RPMI7951 (cell line): ENCODE results near the gene TTC38.

DNA sequence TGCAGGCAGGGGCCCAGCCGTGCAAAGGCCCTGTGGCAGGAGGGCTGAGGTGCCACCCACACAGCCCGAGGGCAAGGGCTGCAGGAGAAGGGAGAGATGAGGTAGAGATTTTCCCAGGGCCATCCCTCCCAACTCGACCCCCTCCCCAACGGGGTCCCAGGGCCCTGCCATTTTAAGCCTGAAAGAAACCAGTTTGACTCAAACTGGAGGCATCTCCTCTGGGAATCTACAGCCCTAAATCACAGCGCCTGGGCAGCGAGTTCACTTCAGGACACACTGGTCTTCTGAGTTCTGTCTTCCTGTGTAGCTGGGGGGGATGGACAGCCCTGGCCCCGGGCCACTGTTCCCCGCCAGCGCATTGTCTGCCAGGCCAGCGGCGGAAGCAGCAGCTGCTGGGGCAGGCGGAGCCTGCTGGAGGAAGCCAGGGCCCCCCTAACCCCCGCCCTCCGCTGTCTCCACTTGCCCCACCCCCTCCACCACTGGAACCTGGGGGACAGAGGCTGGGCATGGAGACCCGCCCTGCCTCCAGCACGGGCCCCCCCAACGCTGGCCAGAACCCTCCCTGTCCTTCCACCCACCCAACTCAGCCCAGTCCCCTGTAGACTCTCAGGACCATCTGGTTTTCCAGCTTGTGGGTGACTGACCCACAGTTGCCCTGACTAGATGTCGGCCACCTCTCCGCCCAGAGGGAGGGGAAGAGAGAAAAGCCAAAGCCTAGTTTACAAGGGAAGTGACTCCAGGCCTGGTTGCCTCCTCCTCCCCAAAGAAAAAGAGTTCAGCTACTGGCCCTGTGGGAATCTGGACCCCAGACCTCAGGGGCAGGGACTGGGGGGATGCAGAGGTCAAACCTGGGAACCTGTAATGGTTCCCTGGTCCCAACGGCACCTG, 20.5 kb upstream of the WNT7B start:
- RAMPAGE, long total RNA: no peak

DNA sequence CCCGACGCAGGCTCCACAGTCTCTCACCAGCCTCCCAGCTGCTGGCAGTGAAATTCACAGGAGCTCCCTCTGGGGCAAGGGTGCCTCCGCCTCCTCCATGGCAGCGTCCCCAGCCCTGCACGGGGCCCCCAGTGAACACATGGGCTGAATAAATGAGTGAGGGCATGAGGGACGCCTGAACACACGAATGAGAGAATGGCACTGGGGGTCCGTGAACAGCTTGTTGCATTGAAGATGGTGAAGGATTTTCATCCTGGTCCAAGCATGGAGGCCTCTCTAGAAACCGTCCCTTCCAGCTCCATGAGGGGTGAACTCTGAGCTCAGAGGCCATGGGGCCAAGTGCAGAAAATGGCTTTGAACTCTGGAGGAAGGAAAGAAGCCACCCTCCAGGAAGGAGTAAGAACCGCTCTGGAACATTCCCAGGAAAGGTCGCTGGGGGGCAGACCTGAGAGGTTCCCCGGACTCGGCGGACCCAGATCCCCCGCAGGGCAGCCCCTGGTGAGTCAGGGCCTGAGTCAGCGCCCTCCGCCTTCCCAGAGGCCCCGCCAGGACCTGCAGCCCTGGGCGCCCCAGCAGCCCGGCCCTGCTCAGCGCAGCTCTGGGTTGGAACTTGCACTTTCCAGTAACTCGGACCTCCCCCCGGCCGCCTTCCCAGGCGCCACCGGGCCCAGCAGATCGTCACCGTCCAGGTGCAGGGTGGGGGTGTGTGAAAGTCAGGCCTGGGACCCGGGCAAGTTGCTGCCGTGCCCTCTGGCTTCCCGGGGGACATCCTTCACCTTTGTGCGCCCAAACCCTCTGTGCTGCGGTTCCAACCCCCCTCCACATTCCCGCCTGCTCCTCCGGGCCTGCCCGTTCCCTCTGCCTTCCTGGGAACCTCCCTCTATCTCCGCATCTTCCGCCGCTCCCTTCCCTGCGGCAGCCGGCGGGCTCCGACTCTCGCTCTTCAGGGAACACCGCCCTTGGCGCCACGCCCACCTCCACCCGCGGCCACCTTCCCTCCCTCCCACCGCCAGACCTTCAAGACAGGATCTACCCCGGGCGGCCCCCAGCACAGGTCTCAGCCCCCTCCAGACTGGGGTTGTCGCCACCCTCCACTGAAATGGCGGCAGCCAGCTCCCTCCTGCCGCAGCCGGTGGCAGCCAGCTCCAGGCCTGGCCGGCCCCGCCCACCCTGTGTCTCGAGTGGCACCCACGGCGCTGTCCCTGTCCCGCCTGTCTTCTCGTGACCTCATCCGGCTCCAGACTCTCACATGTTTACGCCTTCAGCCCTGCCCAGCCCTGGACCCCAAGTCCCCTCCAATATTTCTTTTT, 36.6 kb upstream of the WNT7B start:
- RAMPAGE, long total RNA: no peak

DNA sequence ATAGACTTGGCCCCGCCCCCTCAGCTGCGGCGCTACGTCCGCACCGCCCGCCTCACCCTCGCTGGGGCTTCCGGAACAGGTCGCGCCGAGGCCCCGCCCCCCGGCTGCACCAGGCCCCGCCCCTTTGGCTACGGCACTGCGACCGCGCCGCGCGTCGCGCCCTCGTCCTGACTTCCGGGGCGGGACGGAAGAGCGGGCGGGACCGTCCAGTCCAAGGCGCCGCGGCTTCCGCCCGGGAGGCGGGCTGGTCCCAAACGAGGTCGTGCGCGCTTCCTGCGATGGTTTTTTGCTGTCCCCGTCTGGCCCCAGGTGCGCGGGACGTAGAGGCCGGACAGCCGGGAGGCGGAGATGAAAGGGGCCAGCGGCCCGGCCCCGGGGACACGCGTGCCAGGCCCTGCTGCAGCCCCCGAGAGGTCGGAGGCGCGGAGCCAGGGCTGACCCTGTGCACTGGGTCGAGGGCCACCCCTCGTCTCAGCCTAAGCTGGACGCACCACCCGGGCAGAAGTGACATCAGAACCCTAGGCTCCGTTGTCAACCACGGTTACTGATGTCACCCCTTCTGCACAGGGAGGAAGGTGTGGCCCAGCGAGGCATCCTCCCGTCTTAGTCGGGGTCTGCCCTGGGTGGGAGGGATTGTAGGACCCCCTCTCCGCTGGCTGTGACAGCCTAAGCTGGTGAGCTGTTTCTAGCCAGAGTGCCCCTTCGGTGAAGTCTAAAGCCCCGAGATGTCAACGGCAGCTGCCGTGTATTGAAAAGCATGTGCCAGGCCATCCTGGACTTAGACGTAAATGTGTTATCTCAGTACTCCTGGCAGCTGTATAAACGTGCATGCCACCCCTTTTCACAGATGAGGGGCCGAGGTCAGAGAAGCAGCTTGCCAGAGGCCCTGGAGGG, 59.2 kb upstream of the WNT7B start:
- RAMPAGE, long total RNA: no peak

GRCh38 chr22:46044263-46044453, 67.2 kb upstream of the WNT7B start:
- RAMPAGE, long total RNA: no peak

DNA sequence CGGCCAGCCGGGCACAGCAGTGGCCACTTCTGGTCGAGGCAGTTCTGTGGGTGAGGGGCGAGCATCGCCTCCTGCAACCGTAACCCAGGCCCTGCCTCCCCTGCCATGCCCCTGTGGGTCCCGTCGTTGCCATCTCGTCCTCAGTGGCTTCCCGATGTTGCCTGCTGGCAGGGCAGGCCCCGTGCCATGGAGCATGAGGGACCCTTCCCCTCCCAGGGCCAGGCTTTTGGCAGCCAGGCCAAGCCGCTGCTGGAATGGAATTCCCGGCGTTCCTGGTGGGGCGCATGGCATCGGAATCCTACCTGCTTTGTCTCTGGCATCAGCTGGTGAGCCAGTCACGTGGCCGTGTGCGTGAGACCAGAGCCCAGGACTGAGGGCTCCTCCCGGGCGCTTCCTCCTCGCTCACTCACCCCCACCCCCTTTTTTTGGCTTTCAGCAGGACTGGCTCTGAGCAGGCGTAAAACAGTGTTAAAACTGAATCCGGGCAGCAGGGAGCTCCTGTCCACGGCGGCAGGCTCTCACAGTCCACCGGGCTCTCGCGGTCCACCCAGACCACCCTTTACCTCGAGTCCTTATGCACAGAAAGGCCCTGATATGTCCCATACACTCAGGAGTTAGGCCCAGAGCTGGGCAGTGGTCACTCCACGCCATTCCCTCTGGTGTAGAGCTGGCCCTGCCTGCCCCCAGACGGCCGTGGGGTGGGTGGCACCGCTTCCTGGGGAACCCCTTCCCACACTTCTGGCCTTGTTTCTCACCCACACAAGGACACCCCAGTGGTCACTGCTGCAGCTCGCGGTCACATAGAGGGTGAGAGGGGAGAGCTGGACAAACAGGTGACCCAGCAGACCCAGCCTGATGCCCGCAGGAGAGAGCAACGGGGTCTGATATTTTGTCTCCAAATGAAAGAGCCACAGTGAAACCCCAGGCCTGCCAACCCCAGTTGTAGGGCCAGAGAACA, 71.5 kb upstream of the PPARA start:
- RAMPAGE, long total RNA: no peak

GRCh38 chr22:46079879-46080958, 70.1 kb upstream of the PPARA start:
- RAMPAGE, long total RNA: no peak

DNA sequence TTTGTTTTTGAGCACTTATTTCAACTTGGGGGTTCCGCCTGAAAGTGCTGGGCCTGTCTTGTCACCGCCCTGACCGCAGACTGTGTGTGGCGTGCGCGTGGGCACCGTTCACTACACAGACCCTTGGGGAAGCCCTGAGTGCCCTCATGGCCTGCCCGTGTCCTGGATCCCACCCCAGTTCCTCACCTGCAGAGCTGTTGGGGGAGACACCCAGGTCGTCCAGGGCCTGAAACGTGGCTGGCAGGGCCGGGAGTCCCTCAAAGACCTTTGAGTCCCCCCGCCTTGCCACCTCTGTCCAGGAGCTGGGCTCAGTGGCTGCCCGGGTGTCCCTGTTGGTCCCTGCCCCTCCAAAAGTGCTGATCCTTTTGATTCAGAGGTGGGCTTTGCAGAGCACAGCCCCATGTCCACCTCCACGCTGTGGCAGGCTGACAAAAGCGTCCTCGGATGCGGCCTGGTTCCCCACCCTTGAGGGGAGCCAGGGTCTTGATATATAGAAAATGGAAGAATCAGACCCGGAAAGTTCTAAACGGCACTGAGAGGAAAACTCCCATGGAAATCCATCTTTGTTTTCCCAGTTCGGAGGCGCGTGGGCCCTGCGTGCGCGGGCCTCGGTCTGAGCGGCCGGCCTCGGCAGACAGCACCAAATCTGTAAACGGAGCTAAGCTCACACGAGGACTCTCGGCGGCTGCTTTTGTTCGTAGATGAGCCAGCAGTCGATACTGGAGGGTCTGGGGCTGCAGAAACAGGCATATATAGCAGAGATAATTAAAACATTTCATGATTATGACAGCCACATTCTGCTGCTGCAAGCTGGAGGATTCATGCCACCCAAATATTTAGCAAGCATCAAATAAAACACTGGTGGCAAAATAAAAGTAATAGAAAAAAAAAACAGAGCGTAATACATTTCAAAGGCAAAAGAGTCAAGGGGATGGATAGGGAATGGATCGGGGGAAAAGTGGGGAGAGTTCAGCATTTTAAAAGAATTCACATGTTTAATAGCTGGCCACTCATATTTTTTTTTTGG, 68.6 kb upstream of the PPARA start:
- RAMPAGE, long total RNA: no peak

DNA sequence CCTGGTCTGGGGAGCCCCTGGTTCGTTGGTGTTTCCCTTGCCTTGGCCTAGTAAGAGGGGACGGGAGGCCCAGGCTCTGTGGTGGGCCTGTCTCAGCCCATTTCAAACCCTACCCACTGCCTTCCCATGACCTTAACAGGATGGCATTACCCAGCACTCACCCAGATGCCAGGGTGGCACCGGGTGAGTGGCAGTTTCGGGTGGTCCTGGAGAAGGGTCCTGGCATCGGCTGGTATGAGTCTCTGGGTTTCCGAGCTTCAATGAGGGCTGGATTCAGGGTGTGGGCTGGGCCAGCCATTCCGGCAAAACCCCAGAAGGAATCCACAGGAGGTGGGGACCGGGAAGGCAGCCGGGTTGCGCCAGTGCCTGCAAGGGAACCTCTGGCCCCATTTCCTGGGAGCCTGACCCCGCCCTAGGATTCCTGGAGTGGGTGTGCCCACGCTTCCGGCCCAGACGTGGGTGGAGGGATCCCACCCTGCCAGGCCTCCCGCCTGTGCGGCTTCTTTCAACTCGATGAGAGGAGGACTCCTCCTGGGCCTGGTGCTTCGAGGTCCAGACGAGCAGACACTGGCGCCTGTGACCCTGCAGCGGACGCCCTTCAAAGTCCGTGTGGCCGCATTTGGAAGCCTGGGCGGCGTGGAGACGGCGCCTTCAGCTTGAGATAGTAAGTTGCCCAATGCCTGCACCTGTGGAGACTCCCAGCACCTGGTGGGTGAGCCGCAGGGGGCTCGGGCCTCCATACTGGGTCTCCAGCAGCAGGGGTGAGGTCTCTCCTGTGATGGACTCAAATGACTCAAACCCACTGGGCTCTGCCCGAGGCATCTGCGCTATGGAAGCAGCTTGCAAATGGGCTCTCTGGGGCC, 64.6 kb upstream of the PPARA start:
- RAMPAGE, long total RNA: no peak

GRCh38 chr22:46088395-46089533, 61.6 kb upstream of the PPARA start:
- RAMPAGE, long total RNA: no peak

- RAMPAGE, long total RNA: no peak
Measured at GRCh38 chr22:46105852-46106788, 44.2 kb upstream of the PPARA start.

DNA sequence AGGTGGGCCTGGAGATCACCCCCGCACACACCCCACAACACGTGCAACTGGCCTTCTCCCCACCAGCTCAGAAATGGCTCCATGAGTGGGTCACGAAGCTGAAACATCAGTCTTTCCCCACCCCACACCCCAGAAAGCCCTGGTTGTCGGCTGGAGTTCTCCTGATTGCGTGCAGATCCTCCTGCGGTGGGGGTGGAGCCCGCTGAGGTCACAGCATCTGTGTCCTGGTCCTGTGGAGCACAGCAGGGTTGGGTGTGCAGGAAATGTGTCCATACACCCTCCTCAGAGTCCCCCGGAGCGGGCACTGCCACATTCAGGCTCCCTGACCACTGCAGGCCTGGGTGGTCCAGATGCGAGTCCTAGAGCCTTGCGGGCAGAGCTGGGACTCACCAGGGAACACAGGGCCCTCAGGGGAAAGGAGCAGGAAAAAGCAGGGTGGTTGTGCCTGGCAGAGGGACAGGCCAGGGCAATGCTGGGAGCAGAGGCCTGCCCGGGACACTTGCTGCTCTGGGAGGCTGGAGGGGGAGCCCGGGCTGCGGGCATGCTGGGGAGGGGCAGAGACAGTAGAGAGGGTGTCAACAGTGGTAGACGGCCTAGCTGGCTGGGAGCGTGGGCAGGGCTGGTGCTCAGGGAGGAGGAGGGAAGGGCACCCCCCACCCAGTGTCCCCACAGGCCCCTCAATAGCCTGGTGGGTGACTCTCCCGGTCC, 42.4 kb upstream of the PPARA start:
- RAMPAGE, long total RNA: no peak

GRCh38 chr22:46126076-46126290, 24.3 kb upstream of the PPARA start:
- RAMPAGE, long total RNA: no peak

GRCh38 chr22:46171948-46172562, 21.7 kb downstream of the PPARA start:
- RAMPAGE, long total RNA: no peak

DNA sequence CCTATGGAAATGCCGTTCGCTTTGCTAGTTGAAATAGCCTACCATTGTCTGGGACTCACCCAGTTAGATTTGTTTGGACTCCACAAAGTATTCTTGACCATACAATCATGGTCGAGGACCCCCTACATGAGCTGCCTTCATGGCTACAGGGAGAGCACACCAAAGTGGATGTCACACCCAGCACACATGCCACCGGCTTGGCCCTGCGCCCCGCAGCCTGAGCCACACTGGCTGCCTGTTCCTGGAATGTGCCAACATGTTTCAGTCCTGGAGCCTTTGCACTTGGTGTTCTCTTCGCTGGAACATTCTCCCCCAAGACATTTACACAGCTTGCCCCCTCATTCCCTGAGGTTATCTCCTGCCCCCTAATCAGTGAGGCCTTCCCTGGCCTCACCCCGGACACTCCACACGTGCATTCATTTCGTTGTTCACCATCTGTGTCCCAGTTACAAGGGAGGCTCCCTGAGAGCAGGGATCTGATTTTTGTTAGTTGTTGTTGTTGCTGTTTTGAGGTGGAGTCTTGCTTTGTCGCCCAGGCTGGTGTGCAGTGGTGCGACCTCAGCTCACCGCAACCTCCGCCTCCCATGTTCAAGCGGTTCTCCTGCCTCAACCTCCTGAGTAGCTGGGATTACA, 46.0 kb downstream of the PPARA start:
- RAMPAGE, long total RNA: no peak

- RAMPAGE, long total RNA: no peak
Measured at GRCh38 chr22:46225190-46226163, 24.6 kb downstream of the CDPF1 start.

DNA sequence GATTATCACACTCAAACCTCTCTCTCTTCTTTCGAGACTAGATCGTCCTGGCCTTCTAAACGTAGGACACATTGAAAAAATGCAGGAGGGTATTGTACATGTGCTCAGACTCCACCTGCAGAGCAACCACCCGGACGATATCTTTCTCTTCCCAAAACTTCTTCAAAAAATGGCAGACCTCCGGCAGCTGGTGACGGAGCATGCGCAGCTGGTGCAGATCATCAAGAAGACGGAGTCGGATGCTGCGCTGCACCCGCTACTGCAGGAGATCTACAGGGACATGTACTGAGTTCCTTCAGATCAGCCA, 15.0 kb downstream of the CDPF1 start:
- RAMPAGE, long total RNA: no peak

DNA sequence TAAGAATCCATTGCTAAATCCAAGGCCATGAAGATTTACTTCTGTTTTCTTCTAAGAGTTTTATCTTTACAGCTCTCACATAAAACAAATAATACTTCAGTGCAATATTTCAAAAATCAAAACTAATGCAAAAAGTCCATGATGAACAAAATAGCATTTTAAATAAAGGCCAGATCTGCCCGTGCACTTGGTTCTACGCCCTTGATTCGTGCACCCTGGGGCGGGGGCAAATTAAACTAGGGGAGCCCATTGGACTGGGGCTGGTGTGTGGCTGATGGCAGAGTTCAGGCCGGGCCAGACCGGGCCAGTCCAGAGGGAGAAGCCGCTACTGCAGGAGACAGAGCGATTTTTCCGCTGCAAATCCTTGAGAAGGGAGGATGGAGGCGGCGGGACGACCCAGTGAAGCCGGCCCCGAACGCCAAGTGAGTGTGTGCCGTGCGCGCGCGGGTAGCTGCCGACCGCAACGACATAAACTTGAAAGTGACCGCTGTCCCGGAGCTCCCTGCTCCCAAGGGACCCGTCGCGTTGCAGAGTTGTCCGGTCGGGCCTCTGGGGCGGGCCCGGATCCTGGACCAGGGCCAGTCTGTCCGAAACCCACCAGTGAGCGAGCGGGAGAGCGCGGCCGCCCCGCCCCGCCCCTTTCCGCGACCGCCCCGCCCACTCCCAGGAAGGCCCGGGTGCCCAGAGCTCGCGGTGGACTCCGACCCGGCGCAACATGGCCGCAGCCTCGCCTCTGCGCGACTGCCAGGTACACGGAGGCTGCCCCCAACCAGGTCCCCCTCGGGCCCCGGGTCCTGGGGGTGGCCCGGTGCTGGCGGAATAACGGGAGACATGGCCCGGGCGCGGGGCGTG, at the start of gene TTC38:
TTC38 (plus strand) TSS at position 684 of the 852 bp plus-strand sequence.
- RAMPAGE, long total RNA: start-site peak on the plus strand centred at position 682 of the sequence, 30 bp wide, 47 and 123 reads in 2 replicates

GRCh38 chr22:46269478-46269814, 1.6 kb downstream of the TTC38 start:
- RAMPAGE, long total RNA: no peak

GRCh38 chr22:46295342-46295956, 1.2 kb upstream of the GTSE1 start:
- RAMPAGE, long total RNA: no peak

GRCh38 chr22:46356980-46357443, 21.5 kb downstream of the TRMU start:
- RAMPAGE, long total RNA: no peak